GM06990 (cell line): Measurements from ENCODE around the genes GPT2, ITFG1 and N4BP1.

DNA sequence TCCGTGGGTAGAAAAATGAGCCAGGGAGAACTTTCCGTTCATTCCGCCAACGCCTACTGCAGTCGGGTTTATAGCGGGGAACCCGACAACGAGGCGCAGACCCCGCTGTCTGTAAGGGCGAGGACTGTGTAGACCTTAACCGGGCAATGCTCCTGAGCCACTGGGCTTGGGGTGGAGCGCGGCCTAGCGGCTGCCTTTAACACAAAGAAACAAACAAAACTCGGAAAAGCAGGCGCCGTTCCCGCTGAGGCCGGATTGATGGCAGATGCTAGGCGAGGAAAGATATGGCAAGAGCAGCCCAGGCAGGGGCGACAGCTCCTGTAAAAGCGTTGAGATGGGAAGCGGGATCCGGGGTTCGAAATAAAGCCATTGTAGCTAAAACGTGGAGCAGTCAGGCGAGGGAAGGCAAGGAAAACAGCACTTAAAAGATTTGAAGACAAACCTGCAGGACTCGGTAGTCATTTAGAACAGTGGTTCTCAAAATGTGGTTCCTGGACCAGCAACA lies 600 bp downstream of the ORC6 start:
- RRBS, result 8% methylated on average over 10 of the region's 29 CpGs

DNA sequence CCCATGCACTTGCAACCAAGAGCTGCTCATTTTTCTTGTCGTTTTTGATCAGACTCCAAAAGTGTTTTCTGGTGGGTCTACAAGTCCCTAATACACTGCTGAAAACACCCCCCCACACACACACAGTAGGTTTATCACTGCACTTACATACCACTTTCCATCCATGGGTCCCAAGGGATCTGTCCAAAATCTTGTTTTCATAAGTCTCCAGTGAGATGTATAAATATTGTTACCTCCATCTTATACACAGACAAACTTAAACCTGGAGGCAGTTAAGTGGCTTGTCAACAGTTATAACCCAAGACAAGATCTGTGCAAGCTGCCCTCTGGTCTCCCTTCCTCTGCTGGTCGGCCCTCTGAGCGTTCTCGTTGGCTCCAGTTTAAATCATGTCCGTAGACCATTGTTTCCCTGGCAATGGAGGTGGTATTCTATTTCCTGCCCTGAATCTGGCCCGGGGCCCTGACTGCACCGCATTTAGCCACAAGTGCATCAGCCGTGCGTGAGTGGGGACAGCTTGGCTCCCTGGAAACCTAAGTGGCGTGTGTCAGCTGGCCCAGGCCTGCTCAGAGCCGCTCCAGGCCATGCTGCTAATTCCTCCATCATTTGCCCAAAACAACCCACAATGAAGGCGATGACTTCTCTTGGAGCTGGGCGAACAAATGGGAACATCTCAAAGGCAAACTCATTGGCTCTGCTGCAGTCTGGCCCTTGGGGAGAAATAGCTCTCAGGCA lies 14.9 kb upstream of the MYLK3 start:
- RRBS, result no CpG with 5 or more reads among the region's 13 CpGs

DNA sequence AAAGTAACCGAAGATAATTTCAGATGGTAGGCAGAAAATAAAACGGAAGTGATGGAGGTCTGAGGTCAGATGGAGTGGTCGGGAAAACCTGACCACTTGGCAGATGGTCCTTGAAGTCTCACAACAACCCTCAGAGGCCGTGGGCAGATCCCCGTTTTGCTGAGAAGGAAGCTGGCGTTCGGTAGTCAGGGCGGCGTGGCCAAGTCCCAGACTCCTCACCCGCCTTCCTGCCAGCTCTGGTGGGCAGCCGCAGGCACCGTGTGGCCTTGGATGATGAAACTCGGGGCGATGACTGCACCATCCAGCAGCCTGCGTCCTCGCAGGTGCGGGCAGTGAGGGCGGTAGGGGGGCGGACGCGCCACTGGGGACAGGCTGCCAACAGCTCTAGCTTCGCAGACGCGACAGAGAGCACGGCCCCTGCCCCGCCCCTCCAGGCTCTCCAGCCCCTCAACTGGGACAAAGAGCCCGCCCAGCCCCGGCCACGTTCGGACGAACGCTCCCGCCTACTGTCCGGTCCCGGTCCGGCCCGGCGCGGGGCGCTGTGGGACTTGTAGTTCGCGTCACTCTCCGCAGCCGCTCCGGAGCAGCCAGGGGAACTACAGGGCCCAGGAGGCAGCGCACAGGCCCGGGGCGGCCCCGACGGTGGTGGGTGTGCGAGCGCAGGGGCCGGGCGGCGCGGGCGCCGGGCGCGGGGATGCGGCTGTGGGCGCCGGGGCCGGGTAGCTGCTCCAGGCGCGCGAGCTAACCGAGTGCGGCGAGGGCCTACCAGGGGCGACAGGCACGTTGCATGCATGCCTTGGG lies at the start of gene GPT2:
Gene GPT2 (plus strand): TSS at position 673 of the 801 bp plus-strand sequence.
- RRBS, result 2% methylated on average over 22 of the region's 72 CpGs

DNA sequence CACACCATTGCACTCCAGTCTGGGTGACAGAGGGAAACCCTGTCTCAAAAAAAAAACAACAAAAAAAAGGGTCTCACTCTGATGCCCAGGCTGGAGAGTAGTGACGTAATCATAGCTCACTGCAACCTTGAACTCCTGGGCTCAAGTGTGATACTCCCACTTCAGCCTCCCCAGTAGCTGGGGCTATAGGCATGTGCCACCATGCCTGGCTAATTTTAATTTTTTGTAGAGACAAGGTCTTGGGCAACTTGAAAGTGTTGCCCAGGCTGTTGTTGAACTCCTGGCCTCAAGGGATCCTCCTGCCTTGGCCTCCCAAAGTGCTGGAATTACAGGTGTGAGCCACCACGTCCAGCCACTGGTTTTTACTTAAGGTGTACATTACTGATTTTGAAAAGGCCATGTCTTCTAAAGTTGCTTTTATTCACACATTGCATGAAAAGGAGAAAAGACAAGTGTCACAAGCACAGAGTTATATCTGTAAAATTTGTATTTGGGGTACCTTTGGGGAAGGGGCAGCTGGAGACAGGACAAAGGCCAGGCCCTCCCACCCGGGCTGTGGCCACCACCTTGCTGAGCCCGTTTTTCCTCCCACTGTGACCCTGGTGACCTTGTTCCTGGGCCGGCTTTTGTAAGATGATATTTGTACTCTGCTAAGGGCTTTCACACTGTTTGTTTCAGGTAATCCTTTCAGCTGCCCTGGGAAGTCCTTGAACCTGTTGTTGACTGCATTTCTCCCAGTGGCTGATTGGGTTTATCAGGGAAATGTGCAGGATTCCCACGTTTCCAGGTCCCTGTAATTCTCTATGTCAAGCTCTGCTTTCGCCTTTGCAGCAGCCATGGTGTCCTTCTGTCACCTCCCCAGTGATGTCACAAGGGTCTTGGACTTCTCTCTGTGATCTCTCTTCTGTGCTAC lies 11.6 kb downstream of the GPT2 start:
- RRBS, result 58% methylated on average over 3 of the region's 7 CpGs

DNA sequence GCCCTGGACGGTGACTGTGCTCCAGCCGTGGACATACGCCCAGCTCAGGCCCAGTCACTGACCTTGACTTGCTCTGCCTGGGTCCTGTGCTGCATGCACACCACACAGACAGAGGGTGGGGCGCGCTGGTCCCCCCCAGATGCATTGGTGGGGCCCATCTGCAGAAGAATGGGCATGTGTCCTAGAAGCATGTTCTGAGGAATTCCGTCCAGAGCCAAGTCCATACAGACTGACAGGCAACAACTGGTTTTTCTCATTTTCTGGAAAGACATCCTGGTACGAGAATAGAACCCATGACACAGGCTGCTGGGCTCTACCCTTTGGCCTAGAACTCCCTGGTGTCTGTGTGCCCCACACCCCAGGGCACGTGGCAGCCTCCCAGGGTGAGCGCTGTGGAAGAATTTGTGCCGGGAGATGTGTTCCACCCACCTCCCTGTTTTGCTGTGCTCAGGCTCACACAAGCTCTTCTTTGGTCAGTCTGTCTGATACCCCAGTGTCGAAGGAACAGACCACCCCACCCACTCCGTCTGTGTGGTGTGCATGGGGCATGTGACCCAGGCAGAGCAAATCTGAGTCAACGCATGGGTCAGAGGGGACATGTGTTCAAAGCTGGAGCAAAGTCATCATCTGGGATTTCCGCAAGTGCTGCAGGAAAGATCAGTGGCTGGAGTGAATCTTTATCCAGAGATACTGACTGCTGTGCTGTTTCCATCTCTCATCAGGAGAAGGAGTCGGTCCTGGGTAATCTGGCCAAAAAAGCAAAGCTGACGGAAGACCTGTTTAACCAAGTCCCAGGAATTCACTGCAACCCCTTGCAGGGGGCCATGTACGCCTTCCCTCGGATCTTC lies 39.7 kb downstream of the GPT2 start:
- RRBS, result no CpG with 5 or more reads among the region's 18 CpGs

DNA sequence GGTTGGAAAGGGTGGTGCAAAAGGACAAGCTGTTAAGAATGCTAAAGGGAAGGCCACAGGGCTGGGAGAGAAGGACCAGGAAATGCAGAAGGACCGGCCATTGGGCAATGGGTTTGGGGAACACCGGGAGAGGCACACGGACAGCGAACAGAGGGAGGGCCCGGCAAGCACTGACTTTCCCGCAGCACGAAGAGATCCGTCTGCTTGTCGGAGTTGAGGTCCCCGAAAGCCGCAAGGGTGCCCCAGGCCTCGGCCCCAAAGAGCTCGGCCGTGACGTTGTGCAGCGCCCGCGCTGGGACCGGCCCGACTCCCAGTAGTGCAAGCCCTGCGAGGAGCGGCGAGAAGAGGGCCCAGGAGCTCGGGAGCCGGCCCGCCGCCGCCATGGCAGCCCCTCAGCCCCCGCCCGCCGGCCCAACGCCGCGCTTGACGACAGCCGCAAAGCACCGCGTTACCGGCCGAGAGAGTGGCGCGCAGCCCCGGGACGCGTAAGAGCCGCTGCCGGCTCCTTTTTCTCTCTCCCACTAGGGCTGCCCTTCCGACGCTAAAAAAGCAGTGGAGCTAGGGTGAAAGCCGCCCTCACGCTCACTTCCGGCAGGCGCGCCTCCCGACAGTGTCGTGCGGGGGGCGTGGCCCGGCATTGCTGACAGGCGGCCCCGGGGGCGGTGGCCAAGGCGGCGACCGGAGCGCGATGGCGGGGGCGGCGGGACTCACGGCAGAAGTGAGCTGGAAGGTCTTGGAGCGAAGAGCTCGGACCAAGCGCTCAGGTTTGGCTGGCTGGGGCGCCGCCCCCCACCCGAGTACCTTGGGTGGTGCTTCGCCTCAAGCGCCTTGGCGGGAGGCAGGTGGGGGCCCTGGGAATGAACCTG lies at the start of gene ITFG1:
Gene ITFG1 (minus strand): TSS at position 401 of the 866 bp plus-strand sequence.
- RRBS, result 3% methylated on average over 33 of the region's 80 CpGs

GRCh38 chr16:47565556-47565886 lies 104.4 kb downstream of the PHKB start:
- RRBS, result no CpG with 5 or more reads among the region's 6 CpGs

GRCh38 chr16:48526512-48526764 lies 83.5 kb downstream of the N4BP1 start:
- RRBS, result no CpG with 5 or more reads among the region's 3 CpGs

- RRBS, result no CpG with 5 or more reads among the region's 11 CpGs
These were observed 73.6 kb downstream of the N4BP1 start for GRCh38 chr16:48536281-48536780.

- RRBS, result no CpG with 5 or more reads among the region's 11 CpGs
These were observed 67.9 kb downstream of the N4BP1 start for GRCh38 chr16:48542092-48542413.

GRCh38 chr16:48609360-48610433 lies at the start of gene N4BP1:
N4BP1 (minus strand) TSS chr16:48610180.
- RRBS, result 4% methylated on average over 63 of the region's 122 CpGs

GRCh38 chr16:48611639-48612368 lies 1.8 kb upstream of the N4BP1 start:
- RRBS, result no CpG with 5 or more reads among the region's 5 CpGs

- RRBS, result no CpG with 5 or more reads among the region's 7 CpGs
These were observed 271.4 kb downstream of the CBLN1 start for GRCh38 chr16:49010074-49010718.

DNA sequence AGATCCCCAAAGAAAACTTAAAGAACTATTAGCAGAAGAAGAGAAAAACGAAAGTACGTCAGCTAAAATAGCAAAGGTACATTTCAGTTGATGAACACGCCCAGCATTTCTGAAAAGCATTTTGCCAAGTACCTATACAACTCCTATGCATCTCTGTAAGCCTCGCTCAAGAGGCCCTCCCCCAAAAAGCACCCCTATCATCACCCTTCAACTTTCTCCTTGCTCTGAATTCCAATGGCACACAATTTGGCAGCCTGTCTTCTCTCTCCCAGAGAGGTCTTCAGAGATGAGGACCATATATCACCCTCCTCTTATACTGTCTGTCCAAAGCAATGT lies 111.0 kb downstream of the CBLN1 start:
- RRBS, result no CpG with 5 or more reads among the region's 4 CpGs

DNA sequence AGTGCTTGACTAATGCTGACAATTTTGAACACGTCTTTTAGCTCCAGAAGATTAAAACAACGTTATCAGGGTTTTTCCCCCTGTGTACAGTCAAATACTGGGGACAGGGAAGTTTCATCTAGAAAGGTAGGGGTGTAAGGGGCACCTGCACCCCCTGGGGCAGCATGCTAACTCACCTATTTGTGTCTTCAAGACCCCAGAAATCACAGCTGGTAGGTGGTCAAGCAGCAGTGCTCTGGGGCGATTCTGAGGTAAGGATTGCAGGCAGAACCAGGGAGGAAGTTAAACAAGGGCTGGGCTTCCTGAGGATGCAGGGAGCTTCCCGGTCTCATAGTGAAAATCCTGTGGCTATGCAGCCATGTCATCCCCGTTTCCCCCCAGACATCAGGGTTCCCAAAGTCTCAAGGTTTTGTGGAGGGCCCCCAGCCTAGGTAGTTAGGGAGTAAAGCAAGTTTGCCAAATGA lies 78.4 kb downstream of the C16orf78 start:
- RRBS, result no CpG with 5 or more reads among the region's 5 CpGs

DNA sequence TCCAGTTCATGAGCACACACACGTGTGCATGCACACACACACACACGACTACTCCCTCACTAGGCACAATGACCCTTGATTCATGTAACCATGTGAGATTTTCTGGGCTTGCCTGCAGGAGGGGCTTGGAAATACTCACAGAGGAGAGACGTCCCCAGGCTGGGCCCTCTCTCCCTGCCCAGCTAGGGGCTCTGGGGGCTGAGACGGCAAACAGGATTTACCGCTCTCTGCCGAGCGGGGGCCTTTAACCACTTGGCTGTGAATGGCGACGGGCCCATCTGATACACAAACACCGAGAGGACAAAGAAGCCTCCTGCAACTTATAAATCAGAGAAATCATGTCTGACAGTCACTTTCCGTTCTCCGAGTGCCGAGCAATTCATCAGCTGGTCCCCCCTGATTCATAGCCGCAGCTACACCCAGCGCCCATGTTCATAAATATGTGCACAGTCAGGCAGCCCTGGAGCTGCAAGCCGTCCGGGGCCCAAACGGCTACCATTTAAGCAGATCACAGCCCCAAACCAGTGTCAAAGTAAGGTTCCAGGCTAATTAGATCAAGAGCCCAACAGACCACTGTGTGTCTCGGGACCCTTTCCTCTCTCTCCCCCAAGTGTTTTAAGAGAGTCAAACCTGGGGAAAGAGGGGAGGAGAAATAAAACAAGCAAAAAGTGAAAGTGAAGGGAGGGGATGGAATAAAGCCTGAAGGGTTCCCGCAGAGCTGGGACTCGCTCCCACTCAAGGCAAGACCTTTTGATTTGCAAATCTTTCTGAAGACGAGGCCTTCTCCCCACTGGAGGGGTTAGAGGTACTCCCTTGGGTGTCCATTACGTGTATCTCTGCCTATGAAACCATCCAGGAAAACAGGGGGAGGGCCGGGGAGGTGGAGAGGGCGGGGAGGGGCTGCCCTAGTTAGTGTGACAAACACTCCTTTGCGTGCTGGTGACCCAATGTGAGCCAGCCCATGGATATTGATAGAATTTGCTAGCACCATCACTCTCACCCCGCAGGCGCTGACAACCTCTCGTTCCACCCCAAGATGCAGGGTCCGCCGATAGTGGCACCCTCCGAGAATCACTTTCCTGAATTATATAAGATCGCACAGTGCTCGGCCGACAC lies 154.7 kb downstream of the C16orf78 start:
- RRBS, result no CpG with 5 or more reads among the region's 35 CpGs

- RRBS, result no CpG with 5 or more reads among the region's 23 CpGs
These were observed 169.9 kb downstream of the C16orf78 start for GRCh38 chr16:49543406-49543913.

- RRBS, result 9% methylated on average over 3 of the region's 11 CpGs
These were observed 222.5 kb downstream of the C16orf78 start for GRCh38 chr16:49596042-49596494.

DNA sequence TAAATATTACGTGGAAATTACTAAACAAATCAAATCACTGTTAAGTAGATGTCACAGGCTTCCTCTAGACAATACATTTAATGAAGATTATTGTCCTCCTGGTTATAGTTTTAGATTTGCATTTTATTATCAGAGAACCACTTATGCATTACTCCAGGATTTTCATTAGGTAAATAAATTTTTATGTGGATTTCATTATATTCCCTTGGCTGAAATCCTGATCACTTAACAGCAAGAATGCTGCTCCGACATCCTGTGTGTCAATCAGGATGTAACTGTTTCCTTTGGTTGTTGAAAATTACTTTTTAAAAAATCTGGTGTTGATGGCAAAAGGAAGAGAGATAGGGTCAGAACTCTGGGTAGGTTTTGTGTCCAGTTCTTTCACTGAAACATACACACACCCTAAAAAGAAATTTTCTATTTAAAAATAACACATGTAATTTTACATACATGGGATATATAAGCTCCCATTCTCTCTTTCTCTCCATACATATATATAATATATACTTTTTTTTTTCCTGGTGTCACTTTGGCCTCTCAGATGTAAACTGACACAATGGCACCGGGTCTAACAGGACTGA lies 30.9 kb downstream of the ZNF423 start:
- RRBS, result no CpG with 5 or more reads among the region's 3 CpGs